Omental fat pad (tissue), 4 donors: Measurements from ENCODE around the genes RPUSD1 and JPT2.

DNA sequence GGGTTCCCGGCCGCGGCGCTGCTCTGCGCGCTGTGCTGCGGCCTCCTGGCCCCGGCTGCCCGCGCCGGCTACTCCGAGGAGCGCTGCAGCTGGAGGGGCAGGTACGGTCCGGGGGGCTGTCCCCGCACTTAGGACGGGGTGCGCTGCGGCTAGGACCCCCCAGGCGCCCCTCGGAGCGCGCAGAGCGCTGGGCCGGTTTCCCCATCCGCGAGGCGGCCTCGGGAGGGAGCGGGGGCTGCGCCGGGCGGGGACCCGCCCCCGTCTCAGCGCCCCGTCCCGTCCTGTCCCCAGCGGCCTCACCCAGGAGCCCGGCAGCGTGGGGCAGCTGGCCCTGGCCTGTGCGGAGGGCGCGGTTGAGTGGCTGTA, 358 bp downstream of the METRN start:
- PRO-cap = no peak
- RAMPAGE, long total RNA, 4 experiments = no peak in any of the 4 experiments

- PRO-cap = no peak
- RAMPAGE, long total RNA, 4 experiments = no peak in any of the 4 experiments
Observed at GRCh38 chr16:715659-716599, 1.0 kb downstream of the METRN start.

GRCh38 chr16:769058-769579, 8.6 kb downstream of the MSLN start:
- PRO-cap = no peak
- RAMPAGE, long total RNA, 4 experiments = no peak in any of the 4 experiments

DNA sequence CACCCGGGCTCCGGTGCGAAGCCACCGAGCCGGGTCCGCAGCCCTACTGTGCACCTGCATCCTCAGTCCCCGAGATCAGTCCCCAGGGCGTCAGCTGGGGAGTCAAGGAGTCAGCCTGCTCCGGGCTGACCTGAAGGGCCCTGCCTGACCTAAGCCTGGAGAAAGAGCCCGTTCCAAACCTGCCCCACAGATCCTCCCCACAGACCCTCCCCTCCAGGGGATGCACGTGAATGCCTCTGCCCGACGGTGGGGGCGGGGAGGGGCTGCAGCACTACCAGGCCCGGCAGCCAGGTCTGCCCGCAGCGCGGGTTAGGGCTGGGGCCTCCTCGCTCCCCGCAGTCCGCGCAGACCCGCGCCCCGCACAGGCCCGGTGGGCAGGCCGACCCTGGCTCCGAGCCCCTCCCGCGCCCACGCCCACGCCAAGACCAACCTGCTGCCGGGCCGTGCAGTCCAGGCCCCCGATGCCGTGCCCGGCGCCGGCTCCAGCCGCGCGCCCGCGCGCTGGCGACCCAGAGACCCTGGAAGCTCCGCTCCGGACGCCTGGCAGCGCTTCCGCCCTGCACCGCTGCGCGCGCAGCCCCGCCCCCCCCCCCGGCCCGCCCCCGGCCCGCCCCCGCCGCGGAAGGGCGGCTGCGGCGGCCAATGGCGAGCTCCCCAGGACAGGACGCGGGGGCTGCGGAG, at the start of gene RPUSD1:
RPUSD1 (minus strand) TSS at position 556 of the 681 bp plus-strand sequence.
- PRO-cap = no peak
- RAMPAGE, long total RNA, 4 experiments = no peak in any of the 4 experiments

DNA sequence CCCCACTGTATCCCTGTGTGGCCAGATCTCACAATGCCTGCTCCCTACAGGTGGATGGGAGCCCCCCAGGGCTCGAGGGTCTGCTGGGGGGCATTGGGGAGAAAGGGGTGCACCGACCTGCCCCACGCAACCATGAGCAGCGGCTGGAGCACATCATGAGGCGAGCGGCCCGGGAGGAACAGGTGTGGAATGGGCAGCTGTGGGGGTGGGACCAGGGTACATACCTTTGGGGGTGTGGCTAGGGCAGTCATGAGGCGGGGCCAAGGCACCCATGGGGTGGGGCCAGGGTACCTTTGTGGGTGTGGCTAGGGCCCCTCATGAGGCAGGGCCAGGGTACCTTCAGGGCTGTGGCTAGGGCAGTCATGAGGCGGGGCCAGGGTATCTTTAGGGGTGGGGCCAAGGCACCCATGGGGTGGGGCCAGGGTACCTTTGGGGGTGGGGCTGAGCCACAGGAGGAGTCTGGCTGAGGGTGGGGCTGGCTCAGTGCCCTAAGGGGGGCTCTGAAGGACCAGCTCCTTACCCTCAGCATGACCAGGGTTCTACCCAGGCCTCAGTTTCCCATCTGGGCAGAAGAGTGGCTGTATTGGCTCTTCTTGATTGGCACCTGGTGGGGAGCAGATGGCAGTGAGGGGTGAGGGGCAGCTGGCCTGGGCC, 3.5 kb downstream of the GNG13 start:
- PRO-cap = no peak
- RAMPAGE, long total RNA, 4 experiments = no peak in any of the 4 experiments

DNA sequence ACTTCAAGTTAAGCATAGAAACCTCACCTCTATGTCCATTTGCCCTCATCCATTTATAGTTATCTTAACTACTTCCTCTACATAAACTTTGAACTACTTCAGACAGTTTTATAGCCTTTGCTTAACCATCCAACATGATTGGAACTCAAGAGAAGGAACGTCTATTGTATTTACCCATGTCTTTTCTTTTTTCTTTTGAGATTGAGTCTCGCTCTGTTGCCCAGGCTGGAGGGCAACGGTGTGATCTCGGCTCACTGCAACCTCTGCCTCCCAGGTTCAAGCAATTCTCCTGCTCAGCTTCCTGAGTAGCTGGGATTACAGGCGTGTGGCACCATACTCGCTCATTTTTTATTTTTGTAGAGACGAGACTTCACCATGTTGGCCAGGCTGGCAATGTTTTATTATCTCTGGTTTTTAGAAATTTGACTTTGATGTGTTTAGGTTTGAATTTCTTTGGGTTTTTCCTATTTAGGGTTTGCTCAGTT, 64.7 kb upstream of the GNG13 start:
- PRO-cap = no peak
- RAMPAGE, long total RNA, 4 experiments = no peak in any of the 4 experiments

DNA sequence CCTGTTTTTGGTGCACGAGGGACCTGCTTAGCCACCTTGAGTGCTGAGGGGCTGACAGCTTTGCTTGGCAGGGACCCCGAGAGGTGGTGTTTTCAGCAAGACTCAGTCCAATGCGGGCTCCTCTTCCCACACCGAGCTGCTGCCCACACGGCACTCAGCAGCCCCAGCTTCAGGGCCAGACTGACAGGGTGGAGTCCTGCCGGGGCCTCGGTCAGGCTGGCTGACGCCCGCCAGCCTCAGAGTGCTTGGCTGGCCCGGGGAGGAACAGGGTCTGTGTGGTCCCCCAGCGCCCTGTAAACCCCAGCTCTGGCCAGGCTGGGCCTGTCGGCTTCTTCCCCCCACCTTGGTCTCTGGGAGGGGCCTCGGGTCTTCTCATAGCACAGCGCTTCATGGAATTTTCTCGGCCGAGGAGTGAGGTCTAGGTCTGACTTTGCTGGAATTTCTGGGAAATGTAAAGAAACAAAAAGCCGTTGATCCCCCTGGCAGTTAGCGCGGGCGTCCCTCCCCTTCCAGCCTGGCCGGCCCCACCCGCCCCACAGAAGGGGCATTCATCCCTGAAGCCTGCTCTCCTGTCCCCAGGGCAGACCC, 2.6 kb downstream of the SOX8 start:
- PRO-cap = no peak
- RAMPAGE, long total RNA, 4 experiments = no peak in any of the 4 experiments

DNA sequence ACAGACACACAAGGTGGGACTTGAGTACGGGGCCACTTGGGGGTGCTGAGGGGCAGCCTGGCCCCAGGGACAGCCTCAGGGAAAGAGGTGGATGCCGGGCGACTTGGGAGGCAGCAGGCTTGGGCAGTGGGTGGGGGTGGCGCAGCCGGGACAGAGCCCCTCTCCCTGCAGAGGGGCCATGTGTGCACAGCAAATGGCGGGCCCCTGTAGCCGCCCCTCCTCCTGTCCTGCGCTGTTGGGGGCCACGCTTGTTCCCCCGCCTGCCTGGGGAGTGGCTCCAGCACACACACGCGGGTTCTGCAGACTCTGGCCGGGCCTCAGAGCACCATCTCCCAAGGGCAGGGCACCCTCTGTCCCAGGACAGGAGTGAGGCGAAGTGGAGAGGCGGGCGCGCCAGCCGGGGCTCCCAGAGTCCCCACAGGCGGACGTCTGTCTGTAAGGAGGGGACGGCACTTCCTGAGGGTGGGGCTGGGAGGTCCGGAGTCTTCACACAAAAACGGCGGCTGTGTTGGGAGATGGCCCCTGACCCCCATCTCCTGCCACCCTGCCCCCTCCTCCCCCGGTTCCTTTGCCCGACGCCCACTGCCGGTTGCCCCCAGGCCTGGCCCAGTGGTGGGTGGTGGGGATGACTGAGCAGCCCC, 5.8 kb downstream of the C1QTNF8 start:
- PRO-cap = no peak
- RAMPAGE, long total RNA, 4 experiments = no peak in any of the 4 experiments

DNA sequence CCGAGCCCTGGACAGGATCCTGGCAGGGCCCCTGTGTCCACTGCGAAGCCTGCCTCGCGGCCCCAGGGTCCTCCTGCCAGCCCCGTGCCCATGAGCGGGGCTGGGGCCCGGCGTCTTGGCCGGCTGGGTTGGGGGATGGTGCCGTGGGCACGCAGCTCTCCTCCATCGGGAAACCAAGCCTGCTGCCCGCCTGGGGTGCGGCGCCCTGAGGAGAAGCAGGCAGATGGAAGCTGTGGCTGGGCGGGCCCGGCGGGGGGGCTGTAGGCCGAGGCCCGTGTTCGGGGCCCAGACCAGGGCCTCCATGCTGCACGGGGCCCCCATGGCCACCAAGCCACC, 203 bp upstream of the C1QTNF8 start:
- PRO-cap = no peak
- RAMPAGE, long total RNA, 4 experiments = no peak in any of the 4 experiments

DNA sequence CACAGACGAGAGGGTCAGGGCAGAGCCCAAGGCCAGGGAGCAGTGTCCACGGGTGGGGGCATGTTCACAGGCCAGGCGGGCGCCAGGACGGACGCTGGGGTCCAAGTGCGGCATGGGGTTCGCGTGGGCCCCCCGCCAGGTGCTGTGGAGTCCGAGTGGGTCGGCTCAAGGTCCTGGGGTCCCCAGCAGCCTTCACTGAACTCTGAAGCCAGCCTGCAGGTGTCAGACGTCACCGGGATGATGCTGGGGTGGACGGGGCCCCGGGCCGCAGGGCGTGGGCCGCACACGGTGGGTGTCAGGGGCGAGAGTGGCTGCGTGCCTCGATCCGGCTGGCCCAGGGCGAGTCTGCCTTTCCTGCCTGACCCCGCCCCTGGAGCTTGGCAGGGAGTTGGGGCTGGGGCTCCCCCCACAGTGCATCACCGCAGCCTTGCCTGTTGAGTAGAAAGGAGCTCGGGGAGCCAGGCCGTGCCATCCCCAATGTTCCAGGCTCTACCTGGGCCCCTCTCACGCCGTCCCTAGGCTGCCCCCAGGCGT, 19.0 kb downstream of the CACNA1H start:
- PRO-cap = no peak
- RAMPAGE, long total RNA, 4 experiments = start-site peak on the plus strand in 1 of 4 experiments, centred at position 440 of the sequence, 8 reads per replicate

DNA sequence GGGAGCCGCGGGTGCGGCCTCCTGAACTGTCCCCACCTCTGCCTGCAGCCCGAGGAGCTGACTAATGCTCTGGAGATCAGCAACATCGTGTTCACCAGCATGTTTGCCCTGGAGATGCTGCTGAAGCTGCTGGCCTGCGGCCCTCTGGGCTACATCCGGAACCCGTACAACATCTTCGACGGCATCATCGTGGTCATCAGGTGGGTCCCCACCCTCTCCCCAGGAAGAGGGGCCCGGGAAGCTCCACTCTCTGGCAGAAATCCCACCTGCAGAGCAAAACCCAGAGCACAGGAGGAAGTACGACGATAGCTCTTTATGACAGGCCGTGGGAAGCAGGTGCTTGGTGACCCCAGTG, 20.0 kb downstream of the TPSG1 start:
- PRO-cap = no peak
- RAMPAGE, long total RNA, 4 experiments = no peak in any of the 4 experiments

DNA sequence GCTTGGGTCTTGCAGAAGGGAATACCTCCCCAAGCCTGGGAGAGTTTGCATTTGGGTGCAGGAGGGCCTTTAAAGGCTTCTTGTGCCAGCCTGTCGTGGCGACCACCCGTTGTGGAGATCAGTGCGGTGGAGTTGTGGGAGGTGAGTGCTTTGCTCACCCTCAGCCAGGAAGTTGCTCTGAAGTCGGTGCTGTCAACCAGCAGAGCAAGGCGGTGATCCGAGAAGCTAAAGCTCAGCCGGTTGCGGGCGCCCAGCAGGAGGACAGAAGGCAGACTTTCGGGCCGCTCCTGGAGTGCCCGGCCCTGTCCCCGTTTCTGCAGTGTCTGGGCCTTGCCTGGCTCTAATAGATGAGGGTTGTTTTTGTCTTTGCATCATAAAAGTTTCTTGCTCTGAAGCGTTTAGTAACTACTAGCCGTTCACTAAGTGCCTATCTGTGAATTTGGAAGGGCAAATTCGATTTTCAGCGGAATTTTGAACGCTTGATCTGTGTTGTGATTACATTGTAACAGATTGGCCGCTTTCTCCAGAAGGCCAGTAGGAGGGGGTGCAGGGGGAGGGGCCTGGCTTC, 1.5 kb downstream of the UBE2I start:
- PRO-cap = no peak
- RAMPAGE, long total RNA, 4 experiments = no peak in any of the 4 experiments

DNA sequence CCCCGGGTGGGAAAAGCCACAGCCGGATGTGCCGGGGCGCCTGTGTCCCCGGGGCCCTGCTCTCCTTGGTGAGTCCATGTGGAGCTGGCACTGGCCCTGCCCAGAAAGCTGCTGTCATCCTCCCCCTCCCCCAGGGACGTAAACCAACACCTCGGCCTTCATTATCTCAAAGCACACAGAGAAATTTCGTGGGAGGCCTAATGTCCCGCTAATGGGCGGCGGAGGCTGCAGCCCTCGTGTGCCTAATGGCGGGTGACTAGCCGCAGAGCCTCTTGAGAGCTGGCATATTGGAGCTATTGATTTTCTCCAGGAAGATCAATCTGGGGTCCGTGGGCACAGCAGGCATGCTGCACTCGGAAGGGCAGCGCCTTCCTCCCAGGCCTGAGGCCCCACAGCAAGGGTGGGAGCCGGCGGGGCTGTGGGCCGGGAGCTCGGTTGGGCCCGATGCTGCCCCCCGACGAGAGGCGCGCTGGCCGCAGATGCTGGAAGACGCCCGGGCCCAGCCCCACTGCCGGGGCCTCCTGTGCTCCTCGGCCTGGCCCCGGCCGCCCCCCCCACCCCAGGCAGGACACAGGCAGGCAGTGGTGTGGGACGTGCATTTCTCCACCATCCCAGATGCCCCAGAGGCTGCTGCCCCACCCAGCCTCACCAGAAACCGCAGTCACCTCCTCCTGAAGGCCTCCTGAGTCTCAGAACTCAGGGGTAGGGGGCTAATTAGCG, 3.8 kb upstream of the PERCC1 start:
- PRO-cap = no peak
- RAMPAGE, long total RNA, 4 experiments = no peak in any of the 4 experiments

DNA sequence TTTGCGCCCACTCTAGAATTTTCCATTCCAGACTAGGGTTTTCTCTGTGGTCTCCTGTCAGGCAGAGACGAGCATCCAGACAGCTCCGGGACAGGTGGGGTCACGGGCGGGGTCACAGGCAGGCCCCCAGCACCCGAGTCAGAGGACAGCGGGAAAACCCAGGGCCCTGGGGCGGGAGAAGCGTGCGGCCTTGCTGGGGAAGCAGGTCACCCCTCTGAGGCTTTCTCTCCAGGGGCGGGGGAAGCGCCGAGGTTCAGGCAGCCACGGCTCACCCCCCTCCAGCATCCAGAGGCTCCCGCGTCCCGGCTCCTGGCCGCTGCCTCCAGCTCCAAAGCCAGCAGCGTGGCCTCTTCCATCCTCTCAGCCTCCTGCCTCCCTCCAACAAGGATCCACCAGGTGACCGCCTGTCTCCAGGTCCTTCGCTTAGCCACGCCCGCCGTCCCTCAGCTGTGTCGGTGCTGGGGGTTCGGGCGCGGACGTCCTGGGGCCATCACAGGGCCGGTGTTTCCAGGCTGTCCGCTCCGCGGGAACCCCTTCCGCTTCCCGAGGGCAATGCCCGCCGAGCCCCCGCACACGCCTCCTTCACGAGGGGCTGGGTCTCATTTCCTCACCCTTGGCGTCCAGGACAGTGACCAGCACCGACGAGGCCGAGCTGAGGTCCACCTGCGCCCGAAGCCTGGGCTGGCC, 2.9 kb upstream of the PERCC1 start:
- PRO-cap = no peak
- RAMPAGE, long total RNA, 4 experiments = no peak in any of the 4 experiments

- PRO-cap = no peak
- RAMPAGE, long total RNA, 4 experiments = no peak in any of the 4 experiments
Observed at GRCh38 chr16:1469525-1470399, 5.1 kb downstream of the CLCN7 start.

DNA sequence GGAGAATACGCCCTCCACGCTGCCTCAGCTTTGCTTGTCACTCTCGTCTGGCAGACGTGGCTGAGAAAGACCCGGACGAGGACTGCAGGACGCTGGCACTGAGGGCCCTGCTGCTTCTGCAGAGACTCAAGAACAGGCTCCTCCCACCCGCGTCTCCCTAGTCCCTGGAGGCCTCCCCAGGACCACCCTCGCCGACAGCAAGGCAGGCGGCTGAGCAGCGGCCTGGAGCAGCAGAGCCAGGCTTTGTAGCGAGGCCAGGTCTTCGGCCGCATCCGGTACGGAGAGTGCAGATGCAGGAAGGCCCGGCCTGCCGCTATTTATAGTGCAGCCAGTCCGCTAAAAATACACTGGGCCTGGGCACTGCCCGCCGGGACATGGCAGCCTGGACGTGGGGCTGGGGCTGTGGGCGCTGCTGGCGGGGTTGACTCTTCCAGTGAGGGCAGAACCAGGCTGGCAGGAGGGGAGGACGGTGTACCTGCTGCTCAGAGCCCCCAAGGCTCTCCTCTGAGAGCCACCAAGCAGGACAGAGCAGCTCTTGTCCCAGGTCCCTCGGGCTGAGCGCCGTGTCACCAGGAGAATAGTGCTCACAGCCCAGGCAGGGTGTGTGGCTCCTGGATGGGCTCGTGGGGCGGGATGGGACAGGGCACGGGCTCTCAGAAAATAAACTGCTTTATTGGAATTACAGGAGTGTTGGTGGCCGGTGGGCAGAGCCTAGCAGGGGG, 16.8 kb downstream of the TELO2 start:
- PRO-cap = no peak
- RAMPAGE, long total RNA, 4 experiments = no peak in any of the 4 experiments

- PRO-cap = no peak
- RAMPAGE, long total RNA, 4 experiments = no peak in any of the 4 experiments
Observed at GRCh38 chr16:1527691-1528358, 5.6 kb upstream of the TMEM204 start.

DNA sequence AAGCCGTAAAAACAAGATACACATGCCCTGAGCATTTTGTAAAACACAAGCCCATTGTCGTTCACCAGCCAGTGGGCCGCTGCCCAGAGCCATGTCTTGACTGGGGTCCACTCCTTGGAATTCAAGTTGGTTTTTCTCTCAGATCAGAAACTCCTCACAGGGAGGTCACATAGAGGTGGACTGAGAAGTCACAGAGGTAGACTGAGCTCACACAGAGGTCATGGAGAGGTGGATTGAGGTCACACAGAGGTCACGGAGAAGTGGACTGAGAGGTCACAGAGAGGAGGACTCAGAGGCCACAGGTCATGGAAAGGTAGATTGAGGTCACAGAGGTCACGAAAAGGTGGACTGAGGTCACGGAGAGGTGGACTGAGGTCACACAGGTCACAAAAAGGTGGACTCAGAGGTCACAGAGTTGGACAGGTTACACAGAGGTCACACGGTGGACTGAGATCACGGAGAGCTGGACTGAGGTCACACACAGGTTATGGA, 27.2 kb upstream of the JPT2 start:
- PRO-cap = no peak
- RAMPAGE, long total RNA, 4 experiments = no peak in any of the 4 experiments

- PRO-cap = unidirectional peak, plus-strand start at chr16:1678279
- RAMPAGE, long total RNA, 4 experiments = start-site peak on the plus strand in 3 of 4 experiments, at chr16:1678278-1678321 at its widest, 116 to 667 reads per replicate
Observed at GRCh38 chr16:1678074-1678367, at the start of gene JPT2. TSS of gene JPT2 (plus strand) at chr16:1678279.

GRCh38 chr16:1708671-1709328, 2.8 kb downstream of the MAPK8IP3 start:
- PRO-cap = no peak
- RAMPAGE, long total RNA, 4 experiments = no peak in any of the 4 experiments